GM23338 (cell line): ENCODE measurements around the genes RGS1, RO60 and CFHR2.

DNA sequence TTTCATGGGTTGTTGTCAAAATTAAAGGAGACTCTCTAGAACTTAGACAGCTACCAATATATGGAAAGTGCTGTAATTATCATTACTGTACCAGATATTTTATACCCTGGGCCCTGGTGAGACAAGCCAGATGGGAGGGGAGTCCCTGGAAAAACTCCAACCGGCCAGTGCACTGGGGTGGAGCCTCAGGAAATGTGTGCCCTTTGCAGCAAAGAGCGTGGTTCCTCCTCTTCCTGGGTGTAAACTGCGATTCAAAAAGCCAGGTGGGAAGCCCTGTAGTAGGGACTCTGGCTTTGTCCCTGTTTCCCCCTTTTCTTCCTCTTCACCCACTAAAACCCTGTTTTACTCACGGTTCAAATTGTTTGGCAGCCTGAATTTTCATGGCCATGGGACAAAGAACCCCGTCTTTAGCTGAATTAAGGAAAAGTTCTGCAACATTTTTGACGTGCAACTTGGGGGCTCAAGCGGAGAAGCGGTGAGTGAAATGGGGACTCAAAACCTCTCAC, 812.3 kb downstream of the PLA2G4A start:
- PRO-cap, result no peak
- RAMPAGE, long total RNA, result no peak

- PRO-cap, result no peak
- RAMPAGE, long total RNA, result no peak
Measured at GRCh38 chr1:192489658-192490192, 85.8 kb upstream of the RGS1 start.

DNA sequence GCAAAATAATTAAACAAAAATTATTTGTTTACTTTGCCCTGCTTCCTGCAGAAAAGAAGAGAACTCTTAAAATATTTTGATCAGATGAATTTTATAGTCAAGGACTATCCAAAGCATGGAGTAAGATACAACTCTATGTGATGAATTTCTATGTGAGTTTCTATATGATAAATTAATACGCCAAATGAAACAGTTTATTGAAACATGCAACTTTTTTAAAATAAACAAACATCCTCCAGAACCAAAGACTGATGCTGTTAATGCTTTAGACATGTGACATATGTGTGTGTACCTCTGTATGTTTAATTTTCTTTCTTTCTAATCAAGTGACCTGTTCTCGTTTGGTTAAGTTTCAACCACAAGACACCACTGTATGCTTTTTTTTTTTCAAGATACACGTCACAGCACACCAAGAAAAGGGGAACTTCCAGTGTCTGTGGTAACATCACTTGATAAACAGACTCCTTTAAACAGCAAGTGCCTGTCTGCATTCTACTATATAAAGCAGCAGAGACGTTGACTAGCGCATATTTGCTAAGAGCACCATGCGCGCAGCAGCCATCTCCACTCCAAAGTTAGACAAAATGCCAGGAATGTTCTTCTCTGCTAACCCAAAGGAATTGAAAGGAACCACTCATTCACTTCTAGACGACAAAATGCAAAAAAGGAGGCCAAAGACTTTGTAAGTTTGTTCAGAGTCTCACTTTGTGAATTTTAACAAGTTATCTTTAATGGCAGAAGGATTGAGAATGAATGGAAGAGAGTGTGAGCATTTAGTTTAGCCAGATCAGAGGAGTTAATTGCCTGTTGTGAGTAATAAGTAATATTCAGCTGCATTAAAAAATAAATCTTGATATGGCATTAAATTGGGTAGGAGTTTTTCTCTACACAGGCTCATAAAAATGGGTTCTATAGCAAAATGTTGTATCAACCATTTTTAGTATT, at the start of gene RGS1:
Gene RGS1 (plus strand): TSS at position 526 of the 945 bp plus-strand sequence.
- PRO-cap, result no peak
- RAMPAGE, long total RNA, result no peak

- PRO-cap, result no peak
- RAMPAGE, long total RNA, result no peak
Measured at GRCh38 chr1:192579090-192579735, 3.6 kb downstream of the RGS1 start.

DNA sequence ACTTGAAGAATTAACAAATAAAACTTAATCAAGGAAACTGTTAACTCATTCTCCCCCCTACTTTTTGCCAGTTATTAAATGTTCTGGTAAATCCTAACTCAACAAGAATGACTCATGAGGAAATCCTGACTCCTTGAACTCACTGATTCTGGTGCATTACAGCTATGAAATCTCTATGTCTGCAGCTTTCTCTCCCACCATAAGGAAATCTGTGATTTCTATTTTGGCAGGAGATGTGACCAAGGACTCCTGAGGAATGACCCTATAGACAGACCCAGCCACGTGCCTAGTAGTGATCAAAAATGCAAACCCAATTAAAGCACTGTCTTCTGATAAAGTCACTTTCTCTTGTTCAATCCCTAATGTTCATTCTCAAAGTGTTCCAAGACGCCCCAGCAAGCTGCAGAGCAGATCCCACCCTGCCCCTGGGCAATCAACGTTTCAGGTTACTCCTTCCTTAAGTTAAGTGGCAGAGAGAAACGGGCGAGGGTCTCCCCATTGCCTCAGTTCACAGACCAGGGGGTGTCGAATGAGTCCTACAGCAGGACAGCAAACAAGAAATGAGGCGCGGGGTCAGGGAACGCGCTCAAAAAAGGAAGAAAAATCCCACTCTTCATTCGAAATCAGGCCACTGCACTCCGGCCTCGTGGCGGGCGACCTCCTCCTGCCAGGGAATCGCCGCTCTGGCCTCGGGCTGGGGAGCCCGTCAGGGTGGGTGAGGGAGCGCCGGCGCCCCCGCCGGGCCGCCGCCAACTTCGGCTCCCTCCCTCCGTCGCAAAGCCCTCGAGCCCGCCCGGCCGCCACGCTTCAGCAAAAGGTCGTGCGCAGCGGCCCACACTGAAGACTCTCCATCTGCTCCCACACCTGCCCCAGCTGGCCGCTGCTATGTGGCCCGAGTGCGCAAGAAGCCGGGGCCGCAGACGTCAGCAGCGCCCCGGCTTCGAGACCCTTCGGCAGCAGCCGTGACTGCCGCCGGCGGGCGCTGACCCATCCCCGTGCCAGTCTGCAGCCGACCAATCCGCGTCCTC, 588 bp upstream of the RGS2 start:
- PRO-cap, result unidirectional peak, plus-strand start at position 369 of the sequence; unidirectional peak, plus-strand start at position 506 of the sequence; bidirectional peak, plus-strand start at position 636 of the sequence, minus-strand start at position 685 of the sequence; bidirectional peak, plus-strand start outside the sequence, minus-strand start at position 968 of the sequence
- RAMPAGE, long total RNA, result no peak

DNA sequence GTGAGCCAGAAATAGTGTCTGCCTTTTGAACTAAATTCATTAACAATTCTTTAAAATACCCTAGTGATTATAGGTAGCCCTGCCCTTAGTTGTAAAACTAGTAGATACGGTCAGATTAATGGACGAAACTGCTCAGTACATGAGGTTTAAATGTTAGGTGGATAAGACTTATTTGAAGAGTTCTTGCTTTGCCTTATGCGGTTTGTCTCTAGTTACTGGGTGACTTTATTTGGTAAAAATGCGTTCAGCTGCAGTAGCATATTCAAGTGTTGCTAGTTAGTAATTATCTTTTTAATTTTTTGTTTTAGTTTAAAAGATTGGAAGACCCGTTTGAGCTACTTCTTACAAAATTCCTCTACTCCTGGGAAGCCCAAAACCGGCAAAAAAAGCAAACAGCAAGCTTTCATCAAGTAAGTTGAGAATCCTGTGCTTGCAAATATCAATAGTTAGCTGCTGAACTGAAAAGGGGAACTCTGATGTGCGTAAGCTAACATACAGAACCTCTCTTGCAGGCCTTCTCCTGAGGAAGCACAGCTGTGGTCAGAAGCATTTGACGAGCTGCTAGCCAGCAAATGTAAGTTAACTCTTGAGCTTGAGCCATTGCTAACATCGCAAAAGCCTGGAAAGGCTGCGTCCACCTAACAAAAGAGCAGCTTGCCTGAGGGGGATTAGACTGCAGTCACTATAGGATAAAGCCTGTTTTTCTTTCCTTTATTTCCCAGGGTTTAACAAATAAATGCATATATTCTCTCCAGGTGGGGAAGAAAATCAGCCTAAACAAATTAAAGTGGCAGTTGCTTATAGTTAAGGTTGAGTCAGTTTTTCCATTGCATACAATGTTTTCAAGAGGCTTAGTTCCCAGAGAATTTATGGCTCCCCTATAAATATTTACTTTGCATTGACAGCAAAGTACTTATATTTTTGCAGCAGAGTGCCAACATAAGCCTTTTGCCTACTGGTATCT, 1.3 kb downstream of the RGS2 start:
- PRO-cap, result no peak
- RAMPAGE, long total RNA, result no peak

DNA sequence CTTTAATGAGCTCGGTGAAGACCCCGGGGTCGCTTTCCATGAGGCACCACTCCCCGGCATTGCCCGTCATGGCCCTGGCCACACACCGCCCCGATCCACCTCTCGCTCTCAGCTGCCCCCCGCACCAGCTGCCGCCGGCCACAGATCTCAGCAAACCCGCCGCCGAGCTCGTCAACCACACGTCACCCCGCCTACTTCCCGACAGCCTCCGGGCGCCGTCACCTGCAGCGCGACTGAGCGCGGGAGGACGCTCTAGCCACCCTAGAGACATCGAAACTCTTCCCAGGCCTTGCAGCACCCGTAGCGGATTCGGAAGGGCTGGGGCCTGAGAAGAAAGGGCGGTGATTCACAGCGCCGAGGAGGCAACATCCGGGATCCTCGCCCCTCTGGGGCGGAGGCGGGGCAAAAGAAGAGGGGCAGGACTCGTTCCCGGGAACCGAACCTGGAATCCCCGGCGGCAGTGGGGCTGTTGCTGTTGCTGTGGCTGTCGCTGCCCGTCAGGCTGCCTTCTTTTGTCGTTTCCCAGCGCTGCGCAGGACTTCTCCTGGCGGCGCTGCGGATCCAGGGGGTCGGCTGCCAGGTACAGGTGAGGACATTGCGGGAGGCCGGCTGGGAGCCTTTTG, at the start of gene RO60:
Gene RO60 (plus strand): TSS at position 422 of the 623 bp plus-strand sequence.
- PRO-cap, result bidirectional peak, plus-strand start at position 447 of the sequence, minus-strand start at position 142 of the sequence
- RAMPAGE, long total RNA, result start-site peak on the minus strand centred at position 153 of the sequence, 102 bp wide, 157 and 33 reads in 2 replicates; start-site peak on the plus strand centred at position 431 of the sequence, 94 bp wide, 1,232 and 75 reads in 2 replicates

DNA sequence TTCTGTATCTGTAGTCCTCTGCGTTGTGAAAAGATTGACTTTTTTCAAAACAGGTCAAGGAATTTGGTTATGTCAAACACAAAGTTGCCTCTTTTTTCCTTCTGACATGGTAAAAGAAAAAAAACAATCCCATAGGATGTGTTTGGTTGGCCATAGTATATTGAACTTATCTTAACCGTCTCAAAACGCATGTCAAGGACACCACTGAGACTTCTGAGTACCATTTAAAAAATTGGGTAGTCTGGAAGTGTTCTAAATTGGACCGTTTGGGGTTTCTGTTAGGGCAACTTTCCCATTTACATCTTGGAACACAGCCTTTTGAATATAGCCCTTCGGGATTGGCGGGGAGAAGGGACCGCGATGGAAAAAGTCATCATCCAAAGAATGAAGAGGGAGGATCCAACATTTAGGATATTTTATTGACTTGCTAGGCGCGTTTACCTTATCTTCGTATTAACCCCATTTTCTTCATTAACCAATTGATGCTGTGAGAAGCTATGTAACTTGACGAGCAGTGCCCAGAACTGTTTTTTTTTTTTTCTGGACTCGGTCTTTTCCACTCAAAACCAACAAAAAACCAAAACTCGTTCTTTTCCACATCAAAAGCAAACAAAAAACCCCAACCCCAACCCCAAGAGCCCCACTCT, 844 bp upstream of the CDC73 start:
- PRO-cap, result no peak
- RAMPAGE, long total RNA, result no peak

DNA sequence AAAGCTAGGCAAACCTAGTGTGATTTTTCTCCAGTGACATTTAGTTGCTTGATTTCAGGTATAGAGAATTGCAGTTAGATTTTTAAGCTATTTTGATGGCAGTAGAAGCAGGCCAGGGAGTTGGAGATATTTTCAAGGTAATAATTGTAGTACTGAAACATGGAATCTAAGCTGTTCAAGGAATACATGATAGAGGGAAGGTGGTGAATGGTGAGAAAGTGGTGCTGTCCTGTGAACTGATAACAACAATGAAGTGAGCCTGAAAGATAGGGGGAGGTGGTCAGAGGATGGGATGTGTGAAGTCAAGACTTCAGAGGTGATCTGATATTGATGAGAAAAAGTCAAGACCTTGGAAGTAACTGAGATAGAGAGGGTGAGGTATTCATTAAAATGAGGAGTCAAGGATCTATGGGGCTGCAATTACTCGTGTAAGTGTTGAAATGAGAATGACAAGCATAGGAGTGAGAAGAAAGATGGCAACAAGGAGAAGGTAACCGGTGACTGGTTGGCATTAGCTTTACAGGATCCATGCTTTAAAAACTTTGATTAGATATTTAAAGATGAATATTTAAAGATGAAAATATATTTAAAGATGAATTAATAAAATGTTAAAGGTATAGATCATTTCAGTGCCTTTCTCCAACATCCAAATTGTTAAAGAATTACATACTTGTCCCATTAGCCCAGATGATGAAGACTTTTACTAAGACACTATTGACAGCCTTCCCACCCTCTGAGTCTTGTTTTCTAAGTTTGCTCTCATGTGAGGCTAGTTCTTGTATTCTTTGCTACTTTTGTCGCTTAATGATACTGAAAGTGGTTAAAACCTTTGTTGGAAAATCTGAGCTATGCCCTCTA, 70.9 kb upstream of the B3GALT2 start:
- PRO-cap, result no peak
- RAMPAGE, long total RNA, result no peak

DNA sequence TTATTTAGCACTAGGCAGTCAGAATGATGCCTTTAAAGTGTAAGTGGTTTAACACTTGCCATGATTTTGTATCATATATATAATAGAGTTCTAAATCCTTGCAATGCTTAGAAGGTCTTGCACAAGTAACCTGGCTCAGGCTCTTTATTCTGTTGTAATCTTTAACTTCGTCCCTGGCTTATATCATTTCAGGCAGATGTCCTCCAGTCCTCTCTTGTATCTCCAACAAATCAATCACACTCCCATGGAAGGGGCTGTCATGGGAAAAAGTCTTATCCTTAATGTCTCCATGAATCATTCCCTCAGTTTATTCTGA, 841.6 kb upstream of the B3GALT2 start:
- PRO-cap, result no peak
- RAMPAGE, long total RNA, result no peak

- PRO-cap, result no peak
- RAMPAGE, long total RNA, result no peak
Measured at GRCh38 chr1:194069296-194069629, 882.9 kb upstream of the B3GALT2 start.

DNA sequence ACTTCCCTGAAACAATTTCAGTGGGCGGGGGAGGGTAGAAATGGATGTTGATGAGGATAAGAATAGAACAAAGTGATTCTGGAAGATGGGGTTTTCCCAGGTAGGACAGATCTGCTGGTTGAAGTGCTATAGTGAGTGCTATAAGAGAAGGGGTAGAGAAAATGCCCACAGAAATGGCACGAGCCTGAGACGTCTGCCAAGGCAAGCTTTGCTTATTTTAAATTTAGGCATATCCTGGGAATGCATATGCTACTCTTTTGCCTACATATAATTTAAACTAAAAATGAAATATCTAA, 3.3 kb downstream of the CFH start:
- PRO-cap, result no peak
- RAMPAGE, long total RNA, result no peak

DNA sequence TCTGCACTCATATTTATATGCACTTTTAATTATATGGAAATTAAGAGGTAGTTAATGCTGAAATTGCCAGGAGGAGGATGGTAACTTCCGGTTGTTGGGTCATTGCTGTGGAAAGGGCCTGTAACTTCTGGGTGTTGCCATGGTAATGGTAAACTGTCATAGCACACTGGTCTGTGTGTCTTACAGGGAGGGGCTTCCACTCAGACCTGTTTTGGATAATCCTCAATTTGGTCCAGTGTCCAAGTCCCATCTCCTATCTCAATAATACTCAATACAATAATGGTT, 7.7 kb downstream of the CFH start:
- PRO-cap, result no peak
- RAMPAGE, long total RNA, result no peak

- PRO-cap, result no peak
- RAMPAGE, long total RNA, result no peak
Measured at GRCh38 chr1:196726248-196726998, 48.2 kb upstream of the CFHR3 start.

DNA sequence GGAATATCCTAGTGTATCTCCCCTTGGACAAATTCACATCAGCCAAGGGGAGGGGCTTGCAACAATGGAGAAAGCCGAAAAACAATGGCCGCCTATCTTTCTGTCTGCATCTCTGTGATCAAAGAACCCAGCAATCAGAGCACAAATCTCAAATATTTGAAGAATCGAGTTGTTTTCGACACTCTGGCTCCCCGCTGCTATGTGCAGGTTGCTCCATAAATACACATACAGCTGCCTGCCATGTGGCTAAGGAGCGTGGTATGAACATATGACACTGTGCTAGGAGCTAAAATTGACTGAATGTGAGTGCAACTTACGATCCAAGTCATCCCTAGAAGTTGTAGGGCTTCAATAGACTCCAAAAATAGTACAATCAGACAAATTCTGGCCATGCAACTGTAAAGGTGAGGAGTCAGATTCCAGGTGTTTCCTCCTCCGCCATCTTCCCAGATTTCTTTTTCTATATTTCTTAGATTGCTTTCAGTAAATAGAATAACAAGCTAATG, 8.6 kb downstream of the CFHR4 start:
- PRO-cap, result no peak
- RAMPAGE, long total RNA, result no peak

DNA sequence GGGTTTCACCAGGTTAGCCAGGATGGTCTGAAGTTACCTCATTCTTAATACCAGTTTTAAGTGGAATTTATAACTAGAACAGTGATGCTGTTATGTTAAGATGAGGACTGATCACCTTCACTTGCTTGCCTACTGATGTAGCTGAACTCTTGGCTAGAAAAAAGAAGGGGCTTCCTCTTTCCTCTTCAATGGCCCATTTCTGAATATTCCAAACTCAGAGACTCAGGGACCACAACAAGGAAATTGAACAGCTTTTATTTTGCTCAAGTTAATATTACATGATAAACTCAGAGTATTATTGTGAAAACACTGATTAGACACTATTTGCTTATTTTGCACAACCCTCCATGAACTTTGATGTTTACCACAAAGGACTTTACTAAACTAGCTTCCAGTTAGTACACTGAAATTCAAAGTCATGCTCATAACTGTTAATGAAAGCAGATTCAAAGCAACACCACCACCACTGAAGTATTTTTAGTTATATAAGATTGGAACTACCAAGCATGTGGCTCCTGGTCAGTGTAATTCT, at the start of gene CFHR2:
Gene CFHR2 (plus strand): TSS at position 364 of the 532 bp plus-strand sequence.
- PRO-cap, result no peak
- RAMPAGE, long total RNA, result no peak

GRCh38 chr1:197103266-197104297, 36.5 kb upstream of the F13B start:
- PRO-cap, result no peak
- RAMPAGE, long total RNA, result no peak

DNA sequence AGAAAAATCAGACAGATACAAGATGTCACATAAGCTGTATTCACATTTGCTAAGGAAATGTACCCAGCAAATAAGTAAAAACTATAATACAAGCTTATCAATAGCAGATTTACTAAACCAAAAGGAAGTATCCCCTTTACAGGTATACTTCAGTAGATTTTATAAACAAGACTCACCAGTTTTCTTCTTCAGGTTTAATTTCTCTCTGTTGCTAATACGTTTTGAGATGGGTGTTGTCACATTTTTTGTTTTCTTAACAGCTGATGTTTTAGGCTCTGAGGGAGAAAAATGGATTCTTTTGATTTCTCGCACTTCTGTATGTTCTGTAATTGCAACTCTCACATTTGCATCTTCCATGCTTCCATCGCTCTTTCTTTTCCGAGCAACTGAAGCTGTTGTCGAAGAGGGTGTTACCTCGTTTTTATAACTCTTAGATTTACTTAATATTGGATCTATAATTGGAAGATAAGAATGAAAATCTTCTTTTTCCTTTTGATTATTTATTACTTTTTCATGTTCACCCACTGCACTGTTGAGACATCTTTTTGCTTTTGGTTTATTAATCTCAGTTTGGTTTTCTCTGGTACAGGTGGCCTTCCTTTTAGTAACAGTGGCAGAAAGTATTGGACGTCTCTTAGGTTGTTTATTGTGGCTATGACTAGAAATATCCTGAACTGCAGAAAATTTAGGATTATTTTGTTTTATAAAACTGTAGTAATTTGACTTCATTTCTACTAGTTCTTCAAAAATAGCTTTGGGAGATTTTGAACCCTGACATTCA, 4.1 kb downstream of the ASPM start:
- PRO-cap, result no peak
- RAMPAGE, long total RNA, result no peak

- PRO-cap, result no peak
- RAMPAGE, long total RNA, result no peak
Measured at GRCh38 chr1:197802071-197802401, 26.8 kb upstream of the DENND1B start.

DNA sequence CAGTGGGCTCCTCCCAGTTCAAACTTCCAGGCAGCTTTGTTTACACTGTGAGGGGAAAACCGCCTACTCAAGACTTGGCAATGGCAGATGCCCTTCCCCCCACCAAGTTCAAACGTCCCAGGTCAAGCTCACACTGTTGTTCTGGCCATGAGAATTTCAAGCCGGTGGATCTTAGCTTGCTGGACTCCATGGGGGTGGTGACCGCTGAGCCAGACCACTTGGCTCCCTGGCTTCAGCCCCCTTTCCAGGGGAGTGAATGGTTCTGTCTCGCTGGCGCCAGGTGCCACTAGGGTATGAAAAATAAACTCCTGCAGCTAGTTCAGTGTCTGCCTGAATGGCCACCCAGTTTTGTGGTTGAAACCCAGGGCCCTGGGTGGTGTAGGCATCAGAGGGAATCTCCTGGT, 18.2 kb upstream of the C1orf53 start:
- PRO-cap, result no peak
- RAMPAGE, long total RNA, result no peak